Skin of body (tissue), 2 donors: Measurements from ENCODE around the genes TSPAN33, CPA4 and CPA5.

DNA sequence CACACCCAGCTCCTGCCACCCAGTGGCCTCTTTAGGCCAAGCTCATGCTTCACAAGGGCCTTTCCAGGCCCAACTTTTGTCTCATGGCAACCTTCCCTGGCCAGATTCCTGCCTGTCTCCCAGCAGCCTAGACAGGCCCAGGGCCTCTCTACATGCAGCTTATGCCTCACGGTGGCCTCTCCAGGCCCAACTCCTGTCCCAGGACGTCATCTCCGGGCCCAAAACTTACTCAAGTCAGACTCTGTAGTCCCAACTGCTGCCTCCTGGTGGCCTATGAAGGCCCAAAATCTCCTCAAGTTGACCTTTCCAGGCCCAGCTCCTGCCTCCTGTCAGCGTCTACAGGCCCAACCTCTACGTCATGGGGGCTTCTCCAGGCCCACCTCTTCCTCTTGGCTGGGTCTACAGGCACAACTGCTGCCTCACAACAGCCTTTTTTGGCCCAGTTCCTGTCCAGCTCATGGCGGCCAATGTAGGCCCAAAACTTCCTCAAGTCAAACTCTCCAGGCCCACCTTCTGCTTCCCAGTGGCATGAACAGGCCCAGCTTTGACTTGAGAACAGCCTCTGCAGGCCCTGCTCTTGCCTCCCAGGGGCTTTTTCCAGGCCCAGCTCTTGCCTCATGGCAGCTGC lies 20.4 kb upstream of the GARIN1A start:
- RAMPAGE, long total RNA = no peak

DNA sequence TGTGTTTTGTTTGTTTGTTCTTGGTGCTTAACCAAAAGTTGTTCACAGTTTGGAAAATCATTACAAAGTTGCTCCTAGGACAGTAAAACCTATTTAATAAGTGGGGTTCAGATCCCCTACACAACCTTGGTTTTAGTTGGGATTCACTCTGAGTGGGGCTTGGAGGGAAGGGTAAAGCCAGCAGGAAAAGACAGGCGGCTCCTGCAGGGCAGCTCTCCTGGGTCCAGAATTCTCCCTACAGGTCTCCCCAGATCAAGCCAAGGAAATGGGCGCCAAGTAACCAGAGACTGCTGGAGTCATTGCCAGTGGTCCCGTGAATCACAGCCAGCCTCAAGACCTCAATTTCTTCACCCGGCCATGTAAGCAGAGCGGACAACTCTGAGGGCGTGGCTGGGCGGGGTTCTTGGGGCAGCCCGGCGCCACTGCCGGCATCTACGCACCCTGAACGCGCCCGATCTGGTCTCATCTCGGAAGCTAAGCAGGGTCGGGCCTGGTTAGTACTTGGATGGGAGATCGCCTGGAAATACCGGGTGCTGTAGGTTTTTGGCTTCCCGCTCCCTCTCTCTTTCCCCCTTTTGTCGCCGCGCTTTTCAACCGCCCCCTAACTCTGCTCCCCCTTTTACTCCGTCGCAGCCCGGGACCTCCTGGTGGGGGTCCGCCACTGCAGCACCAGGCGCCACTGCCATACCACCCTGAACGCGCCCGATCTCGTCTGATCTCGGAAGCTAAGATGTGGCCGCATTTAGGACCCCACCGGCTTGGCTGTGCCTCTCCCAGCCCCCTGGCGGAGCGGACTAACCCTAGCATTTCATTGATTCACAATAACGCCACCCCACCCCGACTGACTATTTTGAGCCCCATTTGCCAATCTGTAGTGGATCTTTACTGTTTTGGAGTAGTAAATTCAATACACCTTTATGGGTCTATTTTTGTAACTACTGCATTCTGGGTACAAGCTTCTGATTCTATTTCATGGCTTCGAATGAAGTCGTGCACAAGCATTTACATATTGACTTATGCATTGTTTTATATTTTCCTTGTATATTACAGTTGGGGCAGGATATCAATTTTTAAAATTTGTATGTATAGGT lies 17.8 kb upstream of the GARIN1B start:
- RAMPAGE, long total RNA = no peak

DNA sequence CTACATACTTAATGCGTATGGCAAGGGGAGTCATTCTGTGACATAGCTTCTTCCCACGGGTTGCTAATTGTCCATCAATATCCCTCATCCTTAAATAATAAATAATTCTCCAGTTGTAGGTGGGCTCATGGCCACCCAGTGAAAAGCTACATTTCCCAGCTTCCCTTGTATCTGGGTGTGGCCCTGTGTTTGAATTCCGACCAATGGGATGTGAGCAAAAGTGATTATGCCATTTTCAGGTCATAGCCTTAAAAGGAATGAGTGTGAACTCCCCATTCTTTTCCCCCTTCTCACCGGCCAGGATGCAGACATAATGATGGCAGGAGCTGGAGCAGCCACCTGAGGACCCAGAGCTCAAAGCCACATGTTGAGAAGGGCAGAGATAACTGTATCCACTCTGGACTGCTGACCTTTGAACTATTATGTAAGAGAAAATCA lies 6.4 kb upstream of the GARIN1B start:
- RAMPAGE, long total RNA = no peak

DNA sequence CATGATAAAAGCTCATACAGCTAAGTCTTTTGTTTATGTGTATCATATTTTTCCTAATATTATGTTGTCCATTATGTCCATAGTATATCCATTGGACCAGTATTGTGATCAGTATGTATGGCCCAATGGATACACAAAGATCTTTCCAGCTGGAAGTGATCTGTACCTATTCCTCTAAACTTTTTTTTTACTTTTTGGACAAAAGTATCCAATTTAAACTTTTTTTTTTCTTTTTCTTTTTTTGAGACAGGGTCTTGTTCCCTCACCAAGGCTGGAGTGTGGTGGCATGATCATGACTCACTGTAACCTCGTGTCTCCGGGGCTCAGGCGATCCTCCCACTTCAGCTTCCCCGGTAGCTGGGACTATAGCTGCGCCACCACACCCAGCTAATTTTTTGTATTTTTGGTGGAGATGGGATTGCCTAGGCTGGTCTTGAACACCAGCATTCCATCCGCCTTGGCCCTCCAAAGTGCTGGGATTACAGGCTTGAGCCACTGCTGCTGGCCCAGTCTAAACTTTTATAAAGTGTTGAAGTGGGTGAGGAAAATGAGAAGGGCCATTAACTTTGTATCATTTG lies 4.2 kb downstream of the CALU start:
- RAMPAGE, long total RNA = no peak

DNA sequence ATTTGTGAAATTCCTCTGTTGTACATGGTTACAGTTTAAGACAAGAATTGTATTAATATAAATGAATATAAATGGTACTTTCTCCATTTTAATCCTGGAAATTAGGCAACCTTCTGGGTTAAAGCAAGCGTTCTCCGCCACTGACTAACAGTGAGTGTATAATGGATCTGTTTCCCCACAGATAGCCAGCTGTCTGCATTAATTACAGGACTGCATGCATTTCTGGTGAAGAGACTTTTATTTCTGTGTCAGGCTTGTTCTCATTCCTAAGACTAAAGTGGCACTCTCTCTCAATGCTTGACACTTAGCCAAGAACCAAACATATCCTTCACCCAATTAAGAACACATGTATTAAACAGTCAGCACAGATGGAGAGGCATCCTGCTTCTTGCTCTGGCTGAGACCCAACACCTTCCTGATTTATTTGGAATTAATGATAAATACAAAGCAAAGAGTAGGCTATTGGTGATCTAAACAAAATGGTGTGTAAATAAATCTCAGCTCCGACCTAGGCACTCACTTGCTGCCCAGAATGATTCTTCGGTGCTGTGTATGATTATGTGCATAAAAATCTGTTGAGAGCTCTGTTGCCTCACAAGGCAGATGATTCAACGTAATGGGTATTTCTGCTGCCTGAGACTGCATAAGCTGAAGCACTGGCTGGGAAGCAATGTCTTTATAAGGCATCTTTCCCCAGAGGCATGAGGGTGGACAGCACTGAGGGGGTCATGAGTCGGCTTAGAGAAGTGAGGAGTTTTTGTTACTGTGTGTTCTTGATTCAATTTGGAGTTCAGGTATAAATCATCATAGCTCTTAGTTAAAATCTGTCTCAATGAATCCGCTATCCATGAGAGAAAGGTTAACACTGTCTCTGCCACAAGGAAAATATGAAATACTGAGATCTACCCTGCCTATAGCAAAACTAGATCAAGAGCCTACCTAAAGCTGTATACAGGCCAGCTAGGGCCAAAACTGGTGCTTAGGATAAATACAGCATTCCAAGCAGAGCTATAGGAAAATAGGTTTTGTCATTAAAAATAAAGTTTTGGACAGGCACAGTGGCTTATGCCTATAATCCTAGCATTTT lies 16.9 kb downstream of the CALU start:
- RAMPAGE, long total RNA = no peak

GRCh38 chr7:128874495-128875111 lies 8.5 kb downstream of the ATP6V1FNB start:
- RAMPAGE, long total RNA = no peak

DNA sequence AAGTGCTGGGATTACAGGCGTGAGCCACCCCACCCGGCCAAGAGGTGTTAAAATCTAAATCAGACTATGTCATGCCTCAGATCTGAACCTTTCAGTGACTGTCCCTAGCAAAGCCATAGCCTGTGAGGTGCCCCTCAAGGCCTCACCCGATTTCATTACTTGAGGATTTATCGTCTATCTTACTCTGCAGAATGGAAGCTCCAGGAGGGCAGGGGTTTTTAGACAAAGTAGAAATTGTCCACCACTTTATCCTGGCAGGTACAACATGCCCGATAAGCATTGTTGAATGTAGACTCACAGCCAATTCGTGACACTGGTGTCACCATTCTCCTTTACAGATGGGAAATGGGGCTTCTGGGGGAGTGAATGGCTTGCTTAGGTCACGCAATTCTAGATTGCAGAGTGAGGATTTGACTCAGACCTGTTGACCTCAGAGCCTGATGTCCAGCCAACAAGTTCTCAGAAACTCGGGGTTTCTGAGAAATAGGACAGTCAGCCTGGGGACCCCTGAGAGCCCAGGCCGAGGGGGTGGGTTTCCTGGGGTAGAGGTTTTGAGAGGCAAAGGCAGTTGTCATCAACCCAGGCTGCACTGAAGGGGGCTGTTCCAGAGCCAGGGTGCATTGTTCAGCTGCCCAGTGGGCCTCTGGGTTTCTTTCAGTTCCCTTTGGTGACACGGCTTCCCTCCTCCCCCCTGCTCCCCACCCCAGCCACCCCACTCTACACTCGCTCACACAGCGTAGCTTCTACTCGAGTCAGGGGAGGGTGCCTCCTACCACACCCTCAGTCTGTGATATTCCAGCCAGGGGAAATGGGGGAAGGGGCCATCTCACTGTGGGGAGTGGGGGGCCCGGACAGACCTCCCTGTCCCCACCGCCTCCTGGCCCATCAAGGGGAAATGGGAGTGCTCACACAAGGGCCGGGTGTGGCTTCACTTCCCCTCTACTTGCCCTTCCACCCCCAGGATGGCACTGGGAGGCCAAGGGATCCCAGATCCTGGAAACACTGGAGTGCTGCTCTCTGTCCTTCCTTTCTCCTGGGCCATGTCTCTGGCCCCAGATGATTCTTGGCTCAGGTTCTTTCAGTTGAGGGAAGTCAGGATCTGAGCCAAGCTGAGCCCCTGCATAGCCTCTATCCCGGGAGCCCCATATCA lies 3.0 kb upstream of the IRF5 start:
- RAMPAGE, long total RNA = no peak

DNA sequence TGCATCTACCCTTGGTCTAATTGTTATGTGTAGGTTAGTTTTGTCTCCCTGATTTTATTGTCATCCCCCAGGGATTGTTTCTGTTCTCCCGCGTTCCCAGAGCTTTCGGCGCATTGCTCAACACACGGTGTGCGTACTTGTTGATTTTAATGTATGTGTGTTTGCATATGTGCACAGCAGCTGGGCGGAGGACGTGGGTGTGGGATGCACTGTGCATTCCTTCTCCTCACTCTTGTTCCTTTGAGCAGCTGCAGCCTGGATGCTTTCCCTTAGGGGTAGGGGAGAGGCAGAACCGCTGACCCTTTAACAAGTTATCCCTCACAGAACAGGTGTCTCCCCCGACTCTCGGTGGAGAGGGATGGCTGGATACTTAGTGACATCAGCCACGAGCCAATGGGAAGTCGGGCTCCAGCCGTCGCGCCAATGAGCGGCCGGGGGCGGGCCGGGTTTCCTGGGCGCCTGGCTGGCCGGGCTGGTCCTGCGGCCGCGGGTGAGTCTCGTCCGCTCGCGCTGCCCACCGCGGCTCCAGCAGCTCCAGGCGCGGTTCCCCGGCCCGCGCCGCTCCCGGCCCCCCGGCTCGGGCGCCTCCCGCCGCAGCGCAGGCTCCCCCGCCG lies at the start of gene TSPAN33:
TSS of gene TSPAN33 (plus strand) at position 452 of the 614 bp plus-strand sequence.
- RAMPAGE, long total RNA = no peak

- RAMPAGE, long total RNA = no peak
Observed at GRCh38 chr7:129367574-129368659, 66.3 kb upstream of the STRIP2 start.

- RAMPAGE, long total RNA = no peak
Observed at GRCh38 chr7:129440269-129440644, 6.0 kb downstream of the STRIP2 start.

DNA sequence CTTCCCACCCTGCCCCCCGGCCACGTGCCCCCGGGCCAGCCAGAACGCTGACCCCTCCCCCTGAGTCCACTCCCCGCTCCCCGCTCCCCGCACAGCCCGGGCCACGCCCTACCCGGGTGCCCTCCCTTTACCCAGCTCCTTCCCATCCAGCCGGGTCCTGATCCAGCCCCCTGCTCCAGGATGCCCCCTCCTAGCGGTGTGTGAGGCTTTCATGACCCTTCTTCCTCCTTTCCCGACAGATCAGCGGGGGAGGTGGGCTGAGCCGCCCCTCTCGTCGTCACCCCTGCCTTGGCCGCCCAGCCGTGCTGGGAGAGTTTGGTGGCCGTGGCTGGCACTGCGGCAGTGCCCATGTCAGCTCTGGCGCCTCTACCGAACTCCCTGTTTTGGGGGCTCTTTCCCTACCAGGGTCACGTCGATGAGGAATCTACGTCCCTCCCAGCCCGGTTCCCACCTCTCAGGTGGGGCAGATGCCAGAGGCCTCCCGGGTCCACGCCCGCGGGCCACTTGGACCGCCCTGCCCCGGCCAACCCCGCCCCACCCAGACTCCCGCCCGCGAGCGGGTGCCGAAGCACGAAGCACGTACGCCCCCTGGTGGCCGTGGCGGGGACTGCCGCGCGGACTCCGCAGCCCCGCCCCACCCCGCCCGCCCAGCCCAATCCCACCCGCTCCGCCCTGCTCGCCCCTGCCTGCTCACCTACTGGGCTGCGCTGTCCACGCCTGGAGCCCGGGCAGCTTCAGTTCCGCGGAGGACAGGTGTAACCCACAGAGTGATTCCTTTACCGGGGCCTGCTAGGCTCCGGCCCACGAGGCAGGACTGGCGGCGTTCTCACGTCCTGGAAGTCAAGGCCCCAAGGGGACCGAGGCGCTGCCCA lies 127.2 kb downstream of the UBE2H start:
- RAMPAGE, long total RNA = no peak

GRCh38 chr7:129869940-129871066 lies 82.5 kb downstream of the UBE2H start:
- RAMPAGE, long total RNA = no peak

DNA sequence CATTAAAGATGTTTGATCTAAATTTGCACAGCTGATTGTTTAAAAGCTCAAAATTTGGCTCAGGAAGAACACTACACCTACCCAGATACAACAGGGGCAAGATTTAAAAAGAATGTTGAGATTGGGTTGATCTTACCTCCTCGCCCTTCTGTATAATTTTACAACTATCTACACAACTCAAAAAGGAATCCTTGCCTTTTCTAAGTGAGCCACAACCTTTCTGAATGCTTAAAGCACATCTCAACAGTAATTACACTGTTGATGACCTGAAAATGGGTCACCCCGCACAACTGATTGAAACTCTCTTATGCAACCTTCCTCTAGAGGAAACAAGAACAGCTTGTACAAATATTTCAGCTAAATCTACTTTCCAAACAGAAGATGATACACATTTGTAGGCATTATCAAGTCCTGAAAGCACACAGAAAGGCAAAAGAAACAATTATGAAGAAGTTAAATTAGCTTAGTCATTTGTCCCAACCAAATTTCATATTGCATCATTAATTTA lies 75.5 kb downstream of the UBE2H start:
- RAMPAGE, long total RNA = no peak

DNA sequence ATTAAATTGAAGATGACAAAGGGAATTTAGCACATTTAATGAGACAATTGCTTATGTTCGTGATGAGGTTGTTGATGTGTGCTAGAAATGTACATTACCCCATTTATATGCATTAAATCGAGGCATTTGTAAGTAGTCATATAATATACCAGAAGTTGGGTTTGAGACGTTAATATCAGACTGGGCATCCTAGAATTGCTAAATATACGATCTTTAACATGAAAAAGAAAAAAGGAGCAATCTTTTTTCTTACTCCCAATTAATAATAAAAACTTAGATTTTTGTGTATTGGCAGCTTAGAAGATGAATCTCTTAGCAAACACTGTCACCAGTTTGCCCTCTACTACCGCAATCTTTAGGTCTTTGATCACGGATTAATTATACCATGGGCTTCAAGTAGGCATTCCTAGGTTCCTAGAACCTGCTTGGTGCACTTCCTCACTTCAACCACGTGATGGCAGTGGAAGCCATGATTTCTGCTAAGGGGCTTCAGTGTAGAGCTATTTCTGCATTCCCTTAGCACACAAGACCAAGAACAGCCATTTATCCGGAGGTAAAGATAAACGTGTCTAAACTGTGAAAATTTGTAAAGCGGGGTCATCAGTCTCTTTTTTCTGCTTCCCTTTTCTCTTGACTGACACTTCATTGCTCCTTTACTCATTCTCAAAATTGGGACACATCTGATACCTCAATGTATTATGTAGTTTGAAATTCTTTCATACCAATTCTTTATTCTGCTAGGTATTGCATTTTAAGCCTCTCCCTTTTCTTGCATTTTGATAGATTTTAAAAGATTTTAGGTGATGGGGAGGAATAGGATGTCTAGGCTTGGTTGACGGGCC lies 1.8 kb downstream of the KLHDC10 start:
- RAMPAGE, long total RNA = no peak

GRCh38 chr7:130132095-130133369 lies 62.2 kb downstream of the KLHDC10 start:
- RAMPAGE, long total RNA = no peak

DNA sequence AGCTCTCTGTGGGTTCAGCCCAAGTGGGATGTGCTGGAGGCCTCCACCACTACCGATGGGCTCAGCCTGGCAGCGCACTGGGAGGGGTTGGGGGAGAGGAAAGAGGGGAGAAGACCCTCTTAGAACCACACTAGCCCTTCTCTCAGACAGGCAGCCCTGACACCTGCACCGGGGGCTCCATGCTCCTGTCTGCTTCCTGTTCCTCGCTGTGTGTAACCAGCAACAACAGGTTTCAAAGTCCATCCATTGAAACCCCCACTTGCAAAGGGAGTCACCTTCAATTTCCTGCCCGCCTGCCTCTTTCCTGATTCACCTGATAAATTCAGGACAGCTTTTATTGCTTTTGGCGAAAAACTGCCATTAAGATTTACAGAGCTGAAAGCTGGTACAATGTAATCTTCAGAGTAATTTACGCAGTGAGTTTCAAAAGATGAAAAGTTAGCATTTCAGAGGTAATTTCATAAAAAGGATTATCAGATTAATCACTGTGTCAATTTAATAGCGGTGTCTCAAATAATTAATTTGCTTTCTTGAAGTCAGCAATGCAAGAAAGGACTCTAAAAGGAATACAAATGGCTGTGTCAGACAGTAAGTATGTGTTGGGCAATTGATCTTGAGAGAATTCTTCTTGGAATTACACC lies 60.8 kb downstream of the TMEM209 start:
- RAMPAGE, long total RNA = no peak

GRCh38 chr7:130273899-130274534 lies 7.4 kb downstream of the CPA2 start:
- RAMPAGE, long total RNA = no peak

GRCh38 chr7:130292865-130293458 lies at the start of gene CPA4:
Gene CPA4, plus strand, starts transcription at chr7:130293161.
- RAMPAGE, long total RNA = no peak

DNA sequence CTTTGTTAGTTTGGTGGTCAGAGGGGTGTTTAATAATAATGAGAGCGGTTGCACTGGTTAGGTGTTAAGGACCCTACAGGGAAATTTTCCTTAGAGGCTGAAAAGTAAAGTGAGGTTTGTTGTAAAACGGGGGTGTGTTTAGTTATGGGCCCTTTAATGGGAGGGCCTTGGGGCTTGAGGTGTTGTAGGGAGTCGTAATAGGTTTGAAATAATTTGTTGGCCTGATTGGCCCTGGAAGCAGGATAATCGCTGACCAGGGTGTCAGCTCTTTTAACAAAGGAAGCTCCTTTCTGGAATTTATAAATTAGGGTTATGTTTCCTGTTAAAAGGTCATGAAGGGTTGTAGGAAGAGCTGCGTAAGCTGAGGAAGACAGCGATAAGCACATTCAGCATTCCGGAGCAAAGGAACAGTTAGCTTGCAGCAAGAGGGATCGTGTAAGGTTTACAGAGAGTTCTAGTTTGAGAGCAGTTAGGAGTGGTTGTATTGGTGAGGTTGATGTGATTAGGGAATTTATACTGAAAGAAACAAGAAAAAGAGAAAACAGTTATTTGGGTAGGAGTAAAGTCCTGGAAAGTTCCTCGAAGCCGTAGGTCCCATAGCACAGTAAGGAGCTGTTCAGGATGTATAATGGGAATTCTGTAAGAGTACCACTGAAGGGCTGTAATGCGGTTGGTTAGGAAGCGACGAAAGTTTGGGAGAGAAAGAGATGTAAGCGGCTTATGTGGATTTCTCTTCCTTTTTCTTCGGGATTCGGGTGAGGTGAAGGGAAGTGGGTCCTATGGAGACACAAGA lies 21.4 kb downstream of the CPA4 start:
- RAMPAGE, long total RNA = no peak

GRCh38 chr7:130344775-130344918 lies at the start of gene CPA5:
Gene CPA5, plus strand, starts transcription at chr7:130344816.
- RAMPAGE, long total RNA = no peak